ENCODE data around the genes ABI2 and ICOS.

- PRO-cap, result no peak
Observed at GRCh38 chr2:202588633-202589338, 46.0 kb upstream of the FAM117B start.

DNA sequence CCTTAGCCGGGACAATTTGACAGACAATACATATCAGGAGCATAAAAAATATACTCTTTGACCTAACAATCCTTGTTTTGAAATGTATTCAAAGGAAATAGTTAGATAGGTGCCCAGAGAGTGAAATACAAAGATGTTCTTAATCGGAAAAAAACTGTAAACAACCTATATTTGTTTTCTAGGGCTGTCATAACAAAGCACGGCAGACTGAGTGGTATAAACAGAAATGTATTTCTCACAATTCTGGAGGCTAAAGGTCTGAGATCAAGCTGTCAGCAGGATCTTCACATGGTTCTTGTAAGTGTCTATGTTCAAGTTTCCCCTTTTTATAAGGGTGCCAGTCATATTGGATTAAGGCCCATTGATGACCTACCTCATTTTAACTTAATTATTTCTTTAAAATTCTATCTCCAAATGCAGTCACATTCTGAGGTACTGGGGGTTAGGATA is 34.6 kb upstream of the FAM117B start:
- PRO-cap, result no peak

GRCh38 chr2:203068281-203068669 is 53.6 kb downstream of the NBEAL1 start:
- PRO-cap, result no peak

DNA sequence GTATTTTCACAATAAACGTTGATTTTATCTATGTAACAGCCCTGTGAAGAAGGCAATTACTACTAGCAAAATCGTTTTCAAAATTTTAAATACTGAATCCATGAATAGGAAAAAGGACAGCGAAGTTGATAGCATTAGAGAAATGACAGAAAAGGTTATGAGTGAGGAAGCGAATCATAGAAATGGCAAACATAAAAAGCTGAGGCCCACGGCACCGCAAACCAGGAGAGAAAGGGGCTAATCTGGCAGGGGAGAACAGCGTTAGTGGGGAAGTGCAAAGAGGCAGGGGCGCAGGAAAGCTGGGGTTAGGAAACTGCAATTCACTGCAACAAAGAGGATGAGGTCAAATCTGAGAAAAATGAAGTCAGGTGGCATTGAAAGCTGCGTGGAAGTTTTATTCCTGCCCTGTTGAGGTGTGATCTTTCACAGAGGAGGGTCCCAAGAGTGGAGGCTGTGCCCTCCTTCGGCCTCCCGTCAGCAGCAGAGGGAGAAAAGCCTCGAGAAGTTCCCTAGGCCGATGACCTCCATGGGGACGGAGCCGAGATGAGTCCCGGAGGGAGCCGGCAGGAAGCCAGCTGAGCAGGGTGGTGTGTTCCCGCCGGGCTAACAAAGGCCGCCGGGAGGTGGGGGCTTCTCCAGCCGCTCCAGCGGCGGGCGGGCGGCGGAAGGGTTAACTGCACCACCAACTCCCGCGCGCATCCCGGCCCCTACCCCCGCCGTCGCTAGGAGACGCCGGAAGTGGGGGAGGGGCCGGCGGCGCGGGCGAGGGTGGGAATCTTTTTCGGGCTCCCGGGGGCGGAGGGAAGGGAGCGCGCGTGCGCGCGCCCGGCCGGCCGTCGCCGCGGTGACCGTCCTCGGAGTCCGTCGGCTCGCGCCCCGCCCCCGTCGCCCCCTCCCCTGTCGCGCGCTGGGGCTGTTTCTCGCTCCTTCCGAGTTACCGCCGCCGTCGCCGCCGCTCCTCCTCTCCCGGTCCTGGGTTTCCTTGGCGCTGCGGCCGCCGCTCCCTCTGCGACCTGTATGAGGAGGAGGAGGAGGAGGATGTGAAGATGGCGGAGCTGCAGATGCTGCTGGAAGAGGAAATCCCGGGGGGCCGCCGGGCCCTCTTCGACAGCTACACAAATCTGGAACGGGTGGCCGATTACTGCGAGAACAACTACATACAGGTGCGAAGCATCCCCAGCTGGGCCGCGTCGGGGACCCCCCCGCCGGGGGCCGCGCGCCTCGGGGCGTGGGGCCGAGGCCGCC is at the start of gene ABI2:
Gene ABI2 (plus strand): TSS at position 926 of the 1,245 bp plus-strand sequence.
- PRO-cap, result no peak

DNA sequence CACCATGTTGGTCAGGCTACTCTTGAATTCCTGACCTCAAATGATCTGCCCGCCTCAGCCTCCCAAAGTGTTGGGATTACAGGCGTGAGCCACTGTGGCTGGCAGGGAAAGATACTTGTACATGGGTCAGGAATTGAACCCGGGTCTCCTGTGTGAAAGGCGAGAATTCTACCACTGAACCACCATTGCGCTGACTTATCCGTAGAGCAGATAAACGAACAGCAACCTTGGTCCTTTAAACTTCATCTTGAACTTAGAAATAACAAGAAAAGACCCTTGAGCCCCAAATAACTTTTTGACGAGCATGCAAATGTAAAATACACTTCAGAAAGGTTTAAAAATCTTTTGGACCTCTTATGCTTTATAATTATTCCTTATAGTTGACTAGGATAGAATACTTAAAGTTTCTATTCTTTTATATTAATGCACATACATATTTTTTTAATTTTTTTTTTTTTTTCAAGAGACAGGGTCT is 36.1 kb downstream of the ABI2 start:
- PRO-cap, result no peak

GRCh38 chr2:203439440-203440790 is 95.2 kb downstream of the RAPH1 start:
- PRO-cap, result no peak

DNA sequence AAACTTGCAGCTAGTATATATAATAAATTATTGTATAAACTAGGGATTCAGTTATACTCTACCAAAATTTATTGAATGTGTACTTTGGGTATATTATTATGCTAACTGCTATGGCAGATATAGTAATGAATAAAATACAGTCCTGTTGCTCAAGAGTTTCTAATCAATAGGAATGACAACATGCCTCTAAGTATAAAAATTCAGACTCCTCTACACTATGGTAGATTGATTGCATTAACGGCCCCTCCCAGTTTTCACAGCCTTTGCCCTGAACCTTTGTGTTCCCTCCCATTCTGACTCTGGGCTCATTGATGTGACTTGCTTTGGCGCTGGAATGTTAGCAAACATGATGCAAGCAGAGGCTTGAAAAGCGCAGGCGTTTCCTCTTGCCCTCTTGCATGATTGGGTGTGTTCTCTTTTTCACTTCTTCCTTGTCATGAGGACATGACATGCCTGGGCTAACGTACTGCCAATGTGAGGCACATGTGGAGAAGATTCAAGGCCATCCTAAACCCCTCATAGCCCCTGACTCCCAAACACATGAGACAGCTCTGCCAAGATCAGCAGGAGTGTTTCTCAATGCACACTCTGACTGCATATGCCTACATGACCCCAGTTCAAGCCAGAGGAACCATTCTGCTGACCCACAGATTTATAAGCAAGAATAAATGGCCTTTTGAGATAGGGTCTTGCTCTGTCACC is 49.9 kb upstream of the CD28 start:
- PRO-cap, result no peak

GRCh38 chr2:203684814-203685705 is 21.4 kb upstream of the CD28 start:
- PRO-cap, result no peak

GRCh38 chr2:203707866-203708411 is 1.5 kb downstream of the CD28 start:
- PRO-cap, result no peak

GRCh38 chr2:203811296-203812384 is 55.9 kb upstream of the CTLA4 start:
- PRO-cap, result no peak

GRCh38 chr2:203868953-203869887 is 1.6 kb downstream of the CTLA4 start:
- PRO-cap, result no peak

DNA sequence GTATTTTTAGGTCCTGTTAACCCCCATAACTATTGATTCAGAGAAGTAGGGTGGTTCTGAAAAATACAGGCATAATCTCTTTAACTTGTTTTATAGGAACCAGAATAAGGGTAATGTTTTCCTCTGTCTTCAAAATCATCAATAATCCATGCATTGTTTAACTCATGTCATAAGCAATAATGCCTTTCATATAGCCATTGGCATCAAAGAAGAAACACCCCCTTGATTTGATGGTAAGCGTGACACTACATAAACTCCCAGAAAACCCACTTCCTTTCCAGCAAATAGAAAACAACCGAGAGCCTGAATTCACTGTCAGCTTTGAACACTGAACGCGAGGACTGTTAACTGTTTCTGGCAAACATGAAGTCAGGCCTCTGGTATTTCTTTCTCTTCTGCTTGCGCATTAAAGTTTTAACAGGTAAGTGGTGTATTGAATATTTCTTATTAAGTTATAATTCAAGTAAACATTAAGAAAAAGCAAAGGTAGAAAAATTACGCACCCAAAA is at the start of gene ICOS:
Gene ICOS (plus strand): TSS at position 312 of the 509 bp plus-strand sequence.
- PRO-cap, result no peak

DNA sequence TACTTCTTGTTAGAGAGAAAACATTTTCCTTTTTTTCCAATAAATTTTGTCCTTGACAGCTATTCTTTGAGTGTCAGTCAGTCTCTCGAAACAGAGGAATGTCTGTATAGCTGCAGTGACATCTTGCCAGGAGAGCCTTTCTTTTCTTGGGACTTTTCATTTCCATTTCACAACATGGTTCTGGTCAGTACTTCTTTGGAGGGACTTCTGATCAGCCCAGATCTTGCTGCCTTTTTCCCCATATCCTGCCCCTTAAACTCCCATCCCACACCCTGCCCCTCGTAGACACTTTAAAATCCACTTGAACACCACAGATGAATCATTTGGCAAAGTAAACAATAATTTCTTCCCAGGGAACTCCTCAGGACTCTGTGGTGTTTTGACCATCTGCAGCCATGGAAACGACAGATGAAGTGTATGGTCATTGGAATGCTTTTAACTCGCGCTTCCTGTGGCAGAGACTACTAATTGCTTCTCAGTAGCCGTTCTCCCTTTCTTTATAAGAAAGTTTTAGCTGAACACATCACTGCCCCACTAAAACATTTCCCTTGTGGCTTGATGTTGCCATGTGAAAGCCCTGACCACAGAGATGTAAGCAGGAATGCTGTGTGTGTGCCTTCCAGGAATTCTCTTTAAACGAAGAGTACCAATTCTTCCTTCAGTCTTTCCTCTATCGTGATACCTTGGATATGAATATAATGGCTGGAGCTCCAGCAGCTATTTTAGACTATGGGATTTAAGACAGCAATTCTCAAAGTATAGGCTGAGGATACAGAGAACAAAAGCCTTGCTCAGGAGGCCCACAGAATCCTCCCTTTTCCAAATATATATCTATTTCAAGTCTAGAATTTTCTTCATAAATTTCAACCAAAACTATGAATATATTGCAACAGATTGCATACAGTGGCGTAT is 92.8 kb upstream of the PARD3B start:
- PRO-cap, result no peak

- PRO-cap, result no peak
Observed at GRCh38 chr2:204546299-204546917, 1.1 kb downstream of the PARD3B start.

- PRO-cap, result no peak
Observed at GRCh38 chr2:204873416-204873888, 328.2 kb downstream of the PARD3B start.

DNA sequence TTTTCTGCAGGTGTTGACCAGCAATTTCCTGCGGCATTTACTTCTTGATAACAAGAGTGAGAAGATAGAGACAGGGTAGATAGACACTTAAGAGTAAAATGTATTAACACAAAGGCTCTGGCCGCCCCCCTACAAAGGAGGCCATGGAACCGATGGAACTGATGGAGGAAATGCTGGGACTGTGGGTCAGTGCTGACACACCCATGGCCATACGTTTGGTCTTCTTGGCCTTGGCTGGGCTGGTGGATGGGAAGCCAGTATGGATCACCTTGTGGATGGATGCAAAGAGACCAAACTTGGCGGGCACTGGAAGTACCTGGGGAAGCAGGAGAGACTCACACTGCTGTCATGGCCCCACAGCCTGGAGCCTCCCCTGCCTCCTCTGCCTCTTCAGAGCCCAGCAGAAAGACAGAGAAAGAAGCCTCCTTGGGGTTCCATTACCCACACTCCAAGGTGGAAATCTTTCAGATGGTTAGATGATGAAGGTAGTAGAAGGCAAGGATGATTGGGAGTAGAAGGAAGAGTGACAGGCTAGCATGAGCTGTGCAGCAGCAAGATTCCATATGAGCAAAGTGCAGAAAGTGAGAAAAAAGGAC is 429.0 kb upstream of the NRP2 start:
- PRO-cap, result no peak

GRCh38 chr2:205616431-205616793 is 65.9 kb upstream of the NRP2 start:
- PRO-cap, result no peak

DNA sequence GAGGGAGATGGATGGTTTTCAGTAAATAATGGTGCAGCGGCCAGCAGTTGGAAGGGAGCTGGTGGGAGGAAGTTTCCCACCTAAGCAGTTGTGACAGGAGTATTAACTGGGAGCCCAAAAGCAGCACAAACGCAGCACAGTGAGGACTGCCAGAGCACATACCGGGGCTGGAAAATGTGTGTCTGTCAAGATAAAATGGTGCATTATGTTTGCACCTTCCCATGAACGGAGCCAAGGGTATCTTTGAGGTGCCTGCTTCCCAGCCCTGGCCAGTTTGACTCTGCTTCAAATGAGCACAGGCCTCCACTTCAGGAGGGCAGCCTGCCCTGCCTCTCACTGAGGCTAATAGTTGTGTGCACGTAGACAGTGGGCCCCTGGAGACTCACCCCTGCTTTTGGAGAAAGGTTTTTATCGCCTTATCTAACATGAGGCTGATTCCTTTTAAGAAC is 32.8 kb downstream of the NRP2 start:
- PRO-cap, result no peak

- PRO-cap, result no peak
Observed at GRCh38 chr2:205771057-205771456, 88.8 kb downstream of the NRP2 start.

GRCh38 chr2:205885499-205886017 is 200.4 kb downstream of the INO80D start:
- PRO-cap, result no peak